Bronchial epithelial cell (primary cell): ENCODE measurements around a stretch of chr12.

DNA sequence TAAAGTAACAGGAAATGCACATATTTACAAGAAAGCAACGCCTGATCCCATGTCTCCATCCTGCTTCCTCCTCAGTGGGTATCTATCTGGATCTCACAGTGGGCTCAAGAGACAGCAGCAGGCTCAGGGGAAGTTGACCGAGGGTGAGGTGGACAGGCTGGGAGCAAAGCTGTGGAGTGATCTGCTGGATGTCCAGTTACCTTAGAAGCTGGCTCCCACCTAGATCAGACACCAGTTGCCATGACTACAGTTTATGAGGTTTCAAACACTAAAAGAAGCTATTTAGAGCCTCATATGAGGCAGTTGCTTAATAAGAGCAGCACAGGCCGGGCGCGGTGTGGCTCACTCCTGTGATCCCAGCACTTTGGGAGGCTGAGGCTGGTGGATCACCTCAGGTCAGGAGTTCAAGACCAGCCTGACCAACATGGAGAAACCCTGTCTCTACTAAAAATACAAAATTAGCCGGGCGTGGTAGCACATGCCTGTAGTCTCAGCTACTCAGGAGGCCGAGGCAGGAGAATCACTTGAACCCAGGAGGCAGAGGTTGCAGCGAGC, 10.7 kb downstream of the MTRFR start:
- RRBS, 2 experiments: no CpG with 5 or more reads among the region's 9 CpGs

- RRBS, 2 experiments: no CpG with 5 or more reads among the region's 18 CpGs
These were observed 9.1 kb upstream of the RILPL2 start for GRCh38 chr12:123445266-123446366.

- RRBS, 2 experiments: no CpG with 5 or more reads among the region's 24 CpGs
These were observed 14.4 kb downstream of the SNRNP35 start for GRCh38 chr12:123472048-123473019.

GRCh38 chr12:123474472-123475693, 16.9 kb downstream of the SNRNP35 start:
- RRBS, 2 experiments: no CpG with 5 or more reads among the region's 28 CpGs

DNA sequence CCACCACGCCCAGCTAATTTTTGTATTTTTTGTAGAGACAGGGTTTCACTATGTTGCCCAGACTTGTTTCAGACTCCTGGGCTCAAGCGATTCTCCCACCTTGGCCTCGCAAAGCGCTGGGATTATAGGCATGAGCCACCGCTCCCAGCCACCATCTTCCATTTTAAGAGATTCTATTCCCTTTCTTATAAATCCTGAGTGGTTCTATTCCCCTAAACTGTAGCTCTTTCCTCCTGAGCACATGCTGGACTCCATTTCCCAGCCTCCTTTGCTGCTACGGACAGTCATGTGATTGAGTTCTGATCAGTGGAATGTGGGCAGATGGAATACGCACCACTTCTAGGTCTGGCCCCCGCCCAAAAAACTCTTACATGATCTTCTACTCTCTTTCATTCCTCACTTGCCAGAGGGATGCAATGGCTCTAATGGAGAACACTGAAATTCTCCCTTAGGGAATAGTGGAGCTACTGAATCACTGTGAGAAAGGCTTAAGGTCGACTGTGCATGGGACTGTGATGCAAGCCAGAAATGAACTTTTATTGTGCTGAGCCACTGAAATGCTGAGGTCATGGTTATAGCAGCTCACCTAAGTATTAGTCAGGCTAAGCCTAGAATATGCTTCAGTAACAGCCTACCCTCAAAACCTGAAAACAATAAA, 13.1 kb upstream of the TMED2 start:
- RRBS, 2 experiments: no CpG with 5 or more reads among the region's 9 CpGs

DNA sequence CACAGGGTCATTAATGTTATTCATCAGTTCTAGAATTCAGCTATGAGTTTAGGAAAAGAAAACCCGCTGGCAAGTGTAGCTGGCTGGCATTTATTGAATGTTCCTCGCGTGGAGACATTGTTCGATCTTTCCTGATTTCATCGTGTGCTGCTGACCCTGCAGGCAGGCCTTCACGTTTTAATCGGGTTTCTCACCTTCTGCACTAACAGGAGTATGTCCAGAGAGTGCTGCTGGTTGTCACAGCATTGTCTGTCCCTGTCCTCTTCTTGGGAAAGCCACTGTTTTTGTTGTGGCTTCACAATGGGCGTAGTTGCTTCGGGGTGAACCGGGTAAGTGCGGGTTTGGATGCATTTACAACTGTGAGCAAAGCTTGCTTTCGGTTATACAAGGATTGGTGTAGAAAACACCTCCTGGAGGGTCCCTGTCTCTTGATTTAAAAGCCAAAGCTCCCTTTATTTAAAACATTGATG, 11.2 kb upstream of the DNAH10 start:
- RRBS, 2 experiments: no CpG with 5 or more reads among the region's 12 CpGs

- RRBS, 2 experiments: no CpG with 5 or more reads among the region's 7 CpGs
These were observed 99.6 kb downstream of the DNAH10 start for GRCh38 chr12:123861639-123862111.

DNA sequence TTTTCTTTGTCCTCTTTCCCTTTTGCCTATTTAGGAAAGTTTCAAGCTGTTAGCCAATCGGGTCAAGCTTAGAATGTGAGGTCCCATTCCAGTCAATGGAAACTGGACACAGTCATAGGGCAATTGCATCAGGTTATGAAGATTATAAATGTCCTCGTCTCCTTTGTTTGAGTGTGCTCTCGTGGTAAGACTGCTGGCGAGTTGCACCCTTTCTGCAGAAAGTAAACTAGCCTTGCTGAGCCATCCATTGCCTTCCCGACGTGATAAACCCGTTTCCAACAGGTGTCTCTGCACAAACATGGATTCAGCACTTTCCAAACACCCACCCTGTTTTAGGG, 30.9 kb downstream of the CCDC92 start:
- RRBS, 2 experiments: no CpG with 5 or more reads among the region's 7 CpGs

- RRBS, 2 experiments: no CpG with 5 or more reads among the region's 3 CpGs
These were observed 114.4 kb upstream of the RFLNA start for GRCh38 chr12:124180531-124180758.

GRCh38 chr12:124279923-124280531, 14.9 kb upstream of the RFLNA start:
- RRBS, 2 experiments: 19 to 27% methylated on average over 7 of the region's 21 CpGs

DNA sequence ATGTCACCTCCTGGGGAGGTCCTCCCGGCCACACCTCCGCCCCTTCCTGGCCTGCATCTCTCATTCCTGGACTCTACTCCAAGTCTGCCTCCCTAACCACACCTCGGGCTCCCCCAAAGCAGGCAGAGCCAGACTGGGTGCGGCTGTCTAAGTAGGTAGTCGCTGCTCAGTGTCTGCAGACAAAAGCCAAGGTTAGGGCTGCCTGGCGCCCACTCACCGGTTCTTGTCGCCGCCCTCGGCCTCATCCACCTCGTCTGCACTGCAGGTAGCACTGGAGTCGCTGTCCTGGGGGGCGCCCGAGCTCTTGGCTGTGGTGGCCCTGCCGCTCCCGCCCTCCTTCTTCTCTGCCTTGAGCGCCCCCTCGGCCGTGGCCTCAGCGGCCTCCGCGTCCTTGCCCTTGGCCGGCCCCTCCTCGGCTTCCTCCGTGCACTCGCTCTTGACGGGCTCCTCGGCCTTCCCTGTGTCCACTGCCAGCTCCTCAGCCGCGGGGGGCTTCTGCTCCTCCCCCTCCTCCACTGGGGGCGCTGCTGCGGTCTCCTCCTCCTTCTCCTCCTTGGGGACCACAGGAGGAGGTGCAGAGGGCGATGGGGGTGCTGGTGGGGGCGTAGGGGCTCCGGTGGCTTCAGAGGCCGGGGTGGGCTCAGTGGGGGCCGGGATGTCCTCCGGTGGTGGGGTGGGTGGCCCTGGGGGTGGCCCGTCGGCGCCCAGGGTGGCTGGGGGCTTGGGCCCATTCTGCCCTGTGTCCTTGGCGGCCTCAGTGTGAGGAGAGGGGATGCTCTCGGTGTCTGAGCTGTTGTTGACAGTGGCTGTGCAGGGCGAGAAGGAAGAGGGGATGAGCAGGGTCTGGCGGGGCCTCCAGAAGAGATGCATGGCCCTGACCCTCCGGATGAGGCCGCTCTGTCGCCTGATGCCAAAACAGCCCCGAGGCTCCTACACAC, 77.2 kb downstream of the RFLNA start:
- RRBS, 2 experiments: no CpG with 5 or more reads among the region's 49 CpGs

- RRBS, 2 experiments: 60 to 67% methylated on average over 2 of the region's 26 CpGs
These were observed 114.1 kb downstream of the NCOR2 start for GRCh38 chr12:124453126-124453981.

DNA sequence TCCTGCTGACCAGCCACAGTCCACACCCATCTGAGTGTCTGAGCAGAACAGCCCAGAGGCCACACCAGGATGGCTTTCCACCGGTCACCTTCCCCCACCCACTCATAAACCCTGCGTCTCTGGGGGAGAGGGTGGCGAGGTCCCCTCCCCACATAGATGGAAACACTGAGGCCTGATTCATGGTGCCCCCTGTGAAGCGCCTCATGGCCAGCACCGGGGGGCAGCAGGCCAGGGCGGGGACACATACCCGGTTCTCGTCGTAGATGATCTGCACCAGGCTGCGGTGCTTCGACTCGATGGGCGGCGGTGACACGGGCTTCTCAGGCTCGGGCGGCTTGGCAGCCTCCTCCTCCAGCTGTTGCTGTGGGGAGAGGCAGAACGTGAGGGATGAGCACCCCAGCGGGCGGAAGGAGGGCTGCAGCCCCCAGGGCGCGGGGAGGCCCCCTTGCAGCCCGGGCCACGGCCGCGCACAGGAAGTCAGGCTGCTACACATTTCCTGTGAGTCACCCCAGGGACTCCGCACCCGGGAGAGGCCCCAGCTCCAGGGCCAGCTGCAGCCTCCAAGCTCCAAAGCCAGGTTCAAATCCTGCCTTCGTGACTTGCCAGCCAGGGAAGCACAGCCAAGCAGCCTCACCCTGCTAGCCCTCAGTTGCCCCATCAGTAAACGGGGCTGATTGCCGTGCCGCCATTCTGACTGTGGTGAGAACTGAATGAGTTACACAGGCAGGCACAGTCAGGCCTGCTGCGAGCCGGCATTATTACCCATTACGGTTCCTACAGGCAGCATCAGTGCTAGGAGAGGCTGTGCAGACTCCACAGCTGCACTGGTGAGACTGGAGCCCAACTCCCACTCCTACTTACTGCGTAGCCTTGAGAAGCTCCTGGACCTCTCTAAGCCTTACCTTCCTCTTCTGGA, 101.2 kb downstream of the NCOR2 start:
- RRBS, 2 experiments: 65 to 85% methylated on average over 6 of the region's 36 CpGs

DNA sequence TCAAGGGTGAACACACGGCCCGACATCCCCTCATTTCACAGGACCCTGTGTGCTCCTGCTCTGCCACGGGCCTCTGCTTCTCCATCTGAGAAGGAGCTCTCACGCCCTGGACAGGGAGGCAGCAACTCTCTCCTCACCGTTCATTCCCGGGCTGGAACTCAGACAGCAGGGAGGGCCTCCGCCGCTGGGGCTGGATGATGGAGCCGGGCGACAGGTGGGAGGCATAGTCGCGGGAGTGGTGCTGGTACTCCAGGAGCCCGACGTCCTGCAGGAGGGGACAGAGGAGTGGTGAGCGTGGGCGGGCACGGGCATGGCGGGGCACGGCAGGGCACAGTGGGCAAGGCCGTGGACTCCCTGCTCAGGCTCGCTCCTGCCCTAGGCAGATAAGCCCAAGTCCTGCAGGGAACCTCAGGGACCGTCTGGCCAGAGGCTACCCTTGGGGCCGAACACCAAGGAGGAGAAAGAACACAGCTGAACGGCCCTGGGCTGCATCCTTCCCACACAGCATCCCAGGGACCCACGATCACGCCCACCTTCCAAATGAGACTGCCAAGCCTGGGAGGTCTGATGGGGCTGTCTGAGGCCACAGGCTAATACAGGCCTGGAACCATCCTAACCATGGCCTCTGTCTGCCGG, 81.0 kb downstream of the NCOR2 start:
- RRBS, 2 experiments: 77 to 80% methylated on average over 4 of the region's 27 CpGs

DNA sequence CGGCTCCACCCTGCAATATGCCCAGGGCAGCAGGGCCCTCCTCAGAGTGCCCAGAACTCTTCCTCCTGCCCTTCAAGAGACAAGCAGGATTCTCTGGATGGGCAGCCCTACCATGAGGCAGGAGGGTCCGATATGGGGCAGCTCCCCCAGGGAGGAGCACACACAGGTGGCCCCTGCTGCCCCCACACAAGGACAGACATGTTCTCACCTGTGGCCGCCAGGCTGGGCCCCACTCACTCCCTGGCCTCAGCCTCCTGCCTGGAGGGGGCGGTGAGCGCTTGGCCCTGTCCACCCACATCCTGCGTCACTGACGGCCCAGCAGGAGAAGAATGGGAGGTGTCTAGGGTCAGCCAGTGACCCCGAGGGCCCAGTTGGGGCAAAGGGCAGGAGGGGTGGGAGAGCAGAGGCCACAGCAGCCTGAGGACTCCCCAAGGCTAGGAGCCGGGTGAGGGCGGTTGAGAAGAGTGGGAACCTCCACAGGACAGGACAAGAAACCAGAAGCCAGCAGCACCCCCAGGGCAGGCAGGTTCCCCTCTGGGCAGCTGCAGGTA, 74.5 kb downstream of the NCOR2 start:
- RRBS, 2 experiments: no CpG with 5 or more reads among the region's 10 CpGs

- RRBS, 2 experiments: no CpG with 5 or more reads among the region's 19 CpGs
These were observed 73.4 kb downstream of the NCOR2 start for GRCh38 chr12:124493865-124494592.

- RRBS, 2 experiments: no CpG with 5 or more reads among the region's 14 CpGs
These were observed 3.0 kb downstream of the NCOR2 start for GRCh38 chr12:124564386-124564885.

DNA sequence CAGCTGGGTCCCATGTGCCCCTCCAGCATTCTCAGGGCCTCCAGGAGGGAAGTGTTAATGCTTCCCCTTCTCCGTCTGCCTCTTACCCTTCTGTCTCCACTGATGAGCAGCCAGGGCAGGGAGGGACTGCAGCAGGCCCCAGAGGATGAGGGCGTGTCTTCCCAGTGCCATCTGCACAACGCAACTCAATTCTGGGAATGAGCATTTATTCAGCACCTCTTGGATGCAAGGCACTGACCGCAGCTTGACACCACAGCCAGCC, 35.9 kb upstream of the NCOR2 start:
- RRBS, 2 experiments: no CpG with 5 or more reads among the region's 4 CpGs

GRCh38 chr12:124617432-124618179, 50.2 kb upstream of the NCOR2 start:
- RRBS, 2 experiments: 79 to 84% methylated on average over 3 of the region's 31 CpGs

DNA sequence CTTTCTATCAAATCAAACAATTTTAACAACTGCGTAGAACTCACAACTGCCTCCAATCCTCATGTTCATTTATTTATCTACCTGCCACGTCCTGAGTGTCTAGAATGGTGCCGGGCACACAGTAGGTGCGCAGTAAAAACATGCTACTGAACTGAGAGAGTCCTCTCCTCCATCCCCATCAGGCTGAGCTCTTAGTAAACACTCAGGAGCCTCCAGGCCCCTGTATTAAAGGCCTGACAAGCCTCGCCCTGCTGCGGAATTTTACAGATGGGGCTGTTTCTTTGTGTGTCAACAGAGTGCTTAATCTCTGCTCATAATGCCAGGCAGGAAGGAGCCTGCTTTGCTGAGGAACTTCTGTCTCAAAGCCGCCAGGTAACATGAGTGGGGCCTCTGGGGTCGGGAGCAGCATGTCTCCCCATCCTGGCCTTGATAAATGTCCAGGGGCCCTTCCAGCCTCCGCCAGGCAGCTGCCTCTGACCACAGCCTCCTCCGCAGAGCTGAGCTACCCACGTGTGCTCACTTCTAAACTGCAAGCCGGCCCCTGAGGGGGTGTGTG, 115.8 kb upstream of the NCOR2 start:
- RRBS, 2 experiments: no CpG with 5 or more reads among the region's 12 CpGs